SK-MEL-5 (cell line): Measurements from ENCODE around the genes KLLN, IFIT1B and KIF20B.

DNA sequence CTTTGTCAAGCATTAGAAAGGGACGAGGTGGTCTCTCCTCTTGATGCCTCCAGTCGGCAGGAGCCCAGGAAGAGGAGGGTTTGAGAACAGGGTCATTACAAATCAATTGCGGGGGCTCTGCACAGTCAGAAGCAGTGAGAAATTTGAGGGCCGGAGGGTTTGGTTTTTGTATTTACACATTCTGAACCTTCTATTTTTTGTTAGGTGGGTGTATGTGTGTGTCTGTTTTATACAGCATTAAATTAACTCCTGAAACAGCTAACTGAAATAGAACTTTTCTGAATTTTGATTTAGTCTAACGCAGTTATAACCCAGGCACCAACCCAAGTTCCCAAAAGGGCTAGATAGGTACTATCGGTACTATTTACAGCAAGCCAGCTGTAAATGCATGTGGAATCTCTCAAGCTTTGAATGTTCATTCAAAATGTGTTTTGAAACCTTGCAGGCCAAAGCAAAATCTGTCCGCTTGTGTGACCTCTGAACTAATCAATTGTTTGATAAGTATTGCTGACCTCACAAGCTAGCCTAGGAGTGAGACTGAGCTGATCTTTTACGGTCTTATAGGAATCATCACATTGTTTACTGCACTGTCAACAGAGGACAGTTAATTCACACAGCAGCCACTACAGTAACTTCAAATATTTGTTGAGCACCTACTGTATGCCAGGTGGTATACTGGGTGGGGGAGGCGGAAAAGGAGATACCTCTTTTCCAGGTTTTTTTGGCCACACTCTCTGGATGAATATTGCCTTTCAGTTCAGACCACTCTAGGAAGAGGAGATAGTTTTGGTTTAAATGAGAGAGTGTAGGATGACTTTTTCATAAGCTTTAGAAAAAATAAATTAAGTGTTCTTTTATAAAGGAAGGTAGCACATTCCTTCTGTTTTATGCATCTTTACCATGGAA is 2.1 kb downstream of the PAPSS2 start:
RAMPAGE:
- cytosol, long total RNA = no peak
- long total RNA = no peak
- nucleus, long total RNA = no peak

DNA sequence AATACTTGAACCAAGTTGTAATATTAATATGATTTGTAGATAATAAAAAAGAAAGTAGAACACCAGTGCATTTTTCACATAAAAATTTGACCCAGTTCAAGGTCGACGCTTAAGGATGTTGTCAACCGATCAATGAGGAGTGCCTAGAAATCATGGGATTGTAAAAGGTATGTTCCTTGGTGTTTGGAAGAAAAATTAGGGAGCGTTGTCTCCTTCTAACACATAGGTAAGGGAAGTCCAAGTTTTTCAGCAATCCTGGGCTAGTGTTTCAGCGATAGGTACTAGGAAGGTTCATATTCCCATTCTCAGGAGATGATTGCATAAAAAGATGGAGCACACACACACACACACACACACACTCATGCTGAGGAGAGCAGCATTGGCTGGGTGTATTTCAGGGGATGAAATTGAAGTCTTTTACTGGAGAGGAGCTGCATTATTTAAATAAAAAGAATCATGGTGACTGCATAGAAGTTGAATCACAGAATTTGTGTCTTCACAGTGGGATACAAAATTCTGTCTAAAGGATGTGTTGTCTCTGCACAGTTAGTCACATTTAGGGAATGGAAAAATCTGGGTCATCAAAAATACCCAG is 10.7 kb downstream of the PAPSS2 start:
RAMPAGE:
- cytosol, long total RNA = no peak
- long total RNA = no peak
- nucleus, long total RNA = no peak

GRCh38 chr10:87863163-87863749 is at the start of gene KLLN:
KLLN (minus strand) TSS chr10:87863533.
RAMPAGE:
- cytosol, long total RNA = no peak
- long total RNA = no peak
- nucleus, long total RNA = no peak

GRCh38 chr10:87887386-87887667 is 23.9 kb downstream of the PTEN start:
RAMPAGE:
- cytosol, long total RNA = no peak
- long total RNA = no peak
- nucleus, long total RNA = no peak

DNA sequence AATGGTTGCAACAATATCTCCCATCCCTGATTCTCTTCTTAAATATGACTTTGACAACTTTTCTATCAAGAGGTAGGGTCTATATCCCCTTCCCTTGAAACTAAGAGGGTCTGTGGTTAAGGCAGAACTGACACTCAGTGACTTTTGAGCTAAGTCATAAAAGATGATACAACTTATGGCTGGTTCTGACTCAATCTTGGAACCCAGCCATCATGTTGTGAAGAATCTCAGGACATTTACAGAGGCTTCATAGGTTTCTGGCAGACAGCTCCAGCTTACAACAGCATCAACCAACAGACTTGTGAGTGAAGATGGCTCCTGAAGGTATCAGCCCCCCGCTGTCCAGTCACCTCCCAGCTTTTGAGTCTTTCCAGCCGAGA is 203.5 kb downstream of the RNLS start:
RAMPAGE:
- cytosol, long total RNA = no peak
- long total RNA = no peak
- nucleus, long total RNA = no peak

RAMPAGE:
- cytosol, long total RNA = no peak
- long total RNA = no peak
- nucleus, long total RNA = no peak
Observed at GRCh38 chr10:88385252-88386317, 197.5 kb downstream of the RNLS start.

DNA sequence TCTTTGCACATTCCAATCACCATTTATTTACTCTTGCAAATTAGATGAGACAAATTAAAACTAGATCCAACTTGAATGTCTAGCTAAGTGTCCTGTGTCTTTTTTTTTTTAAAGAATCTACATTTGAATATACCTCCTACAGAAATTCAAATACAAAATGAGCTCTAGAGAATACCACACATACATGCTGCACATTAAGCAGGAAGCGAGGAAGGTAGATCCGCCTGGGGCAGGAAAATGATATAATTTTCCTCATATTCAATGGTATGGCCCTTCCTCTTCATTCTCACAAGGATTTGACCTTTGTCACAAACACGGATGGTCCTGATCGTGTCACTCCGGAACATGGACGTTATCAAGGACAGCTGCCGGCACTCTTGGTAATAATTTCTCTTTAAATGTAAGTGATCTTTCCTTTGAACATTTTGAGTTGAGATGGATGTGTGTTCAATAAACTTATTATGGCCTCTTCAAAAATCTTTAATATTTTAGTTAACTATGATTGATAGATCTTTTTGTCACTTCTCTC is 2.7 kb upstream of the LIPN start:
RAMPAGE:
- cytosol, long total RNA = no peak
- long total RNA = no peak
- nucleus, long total RNA = no peak

DNA sequence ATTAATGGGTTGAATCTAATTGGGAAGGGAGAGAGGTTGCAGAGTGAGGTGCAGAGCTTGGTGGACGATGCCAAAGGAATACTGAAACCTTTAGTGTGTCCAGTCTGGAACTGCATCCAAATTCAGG is 995 bp upstream of the FAS start:
RAMPAGE:
- cytosol, long total RNA = no peak
- long total RNA = no peak
- nucleus, long total RNA = no peak

GRCh38 chr10:88990332-88990410 is 427 bp upstream of the FAS start:
RAMPAGE:
- cytosol, long total RNA = no peak
- long total RNA = no peak
- nucleus, long total RNA = no peak

DNA sequence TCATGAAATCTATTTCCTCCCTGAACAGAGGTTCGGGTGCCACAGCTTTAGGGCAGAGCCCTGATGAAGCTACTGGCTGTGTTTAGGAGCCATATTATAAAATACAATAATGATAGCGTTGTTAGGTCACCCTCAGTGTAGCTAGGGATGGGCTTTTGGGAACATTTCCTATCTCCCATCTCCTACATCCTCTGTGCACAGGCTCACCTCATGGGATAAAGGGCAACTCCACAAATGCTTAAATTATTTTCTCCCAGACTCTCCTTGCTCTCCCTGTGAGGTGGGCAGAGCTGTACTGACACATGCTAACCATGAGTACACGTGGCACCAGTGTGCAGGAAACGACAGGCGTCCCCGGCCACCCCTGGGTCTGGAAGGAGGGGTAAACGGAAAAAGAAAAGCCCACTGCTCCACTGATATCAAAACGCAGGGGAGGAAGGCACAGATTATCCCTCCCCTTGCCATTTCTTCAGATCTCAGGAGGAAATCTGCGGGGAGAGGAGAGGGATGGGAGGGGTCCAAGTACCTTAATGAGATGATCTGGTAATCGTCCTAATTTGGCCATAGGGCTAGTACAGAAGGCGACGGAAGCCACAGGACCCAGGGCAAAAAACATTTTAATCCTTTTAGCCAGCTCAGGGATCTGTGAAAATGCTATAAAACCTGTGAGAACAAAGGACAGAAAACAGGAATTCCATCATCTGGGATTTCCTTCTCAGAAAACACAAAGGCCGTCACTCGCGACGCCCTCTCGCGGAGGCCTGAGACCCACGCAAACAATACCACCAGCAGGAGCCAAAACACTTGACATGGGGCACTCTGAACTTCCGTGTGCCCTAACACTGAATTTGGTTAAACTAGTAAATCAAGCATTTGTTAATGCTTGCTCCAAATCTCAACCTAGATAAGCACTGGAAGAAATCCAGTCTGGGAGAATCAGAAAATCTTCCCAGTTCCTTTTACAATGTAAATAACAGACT is 17.7 kb upstream of the CH25H start:
RAMPAGE:
- cytosol, long total RNA = no peak
- long total RNA = no peak
- nucleus, long total RNA = no peak

DNA sequence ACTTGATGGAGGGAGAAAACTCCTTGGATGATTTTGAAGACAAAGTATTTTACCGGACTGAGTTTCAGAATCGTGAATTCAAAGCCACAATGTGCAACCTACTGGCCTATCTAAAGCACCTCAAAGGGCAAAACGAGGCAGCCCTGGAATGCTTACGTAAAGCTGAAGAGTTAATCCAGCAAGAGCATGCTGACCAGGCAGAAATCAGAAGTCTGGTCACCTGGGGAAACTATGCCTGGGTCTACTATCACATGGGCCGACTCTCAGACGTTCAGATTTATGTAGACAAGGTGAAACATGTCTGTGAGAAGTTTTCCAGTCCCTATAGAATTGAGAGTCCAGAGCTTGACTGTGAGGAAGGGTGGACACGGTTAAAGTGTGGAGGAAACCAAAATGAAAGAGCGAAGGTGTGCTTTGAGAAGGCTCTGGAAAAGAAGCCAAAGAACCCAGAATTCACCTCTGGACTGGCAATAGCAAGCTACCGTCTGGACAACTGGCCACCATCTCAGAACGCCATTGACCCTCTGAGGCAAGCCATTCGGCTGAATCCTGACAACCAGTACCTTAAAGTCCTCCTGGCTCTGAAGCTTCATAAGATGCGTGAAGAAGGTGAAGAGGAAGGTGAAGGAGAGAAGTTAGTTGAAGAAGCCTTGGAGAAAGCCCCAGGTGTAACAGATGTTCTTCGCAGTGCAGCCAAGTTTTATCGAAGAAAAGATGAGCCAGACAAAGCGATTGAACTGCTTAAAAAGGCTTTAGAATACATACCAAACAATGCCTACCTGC is 4.4 kb downstream of the IFIT2 start:
RAMPAGE:
- cytosol, long total RNA = no peak
- long total RNA = no peak
- nucleus, long total RNA = no peak

DNA sequence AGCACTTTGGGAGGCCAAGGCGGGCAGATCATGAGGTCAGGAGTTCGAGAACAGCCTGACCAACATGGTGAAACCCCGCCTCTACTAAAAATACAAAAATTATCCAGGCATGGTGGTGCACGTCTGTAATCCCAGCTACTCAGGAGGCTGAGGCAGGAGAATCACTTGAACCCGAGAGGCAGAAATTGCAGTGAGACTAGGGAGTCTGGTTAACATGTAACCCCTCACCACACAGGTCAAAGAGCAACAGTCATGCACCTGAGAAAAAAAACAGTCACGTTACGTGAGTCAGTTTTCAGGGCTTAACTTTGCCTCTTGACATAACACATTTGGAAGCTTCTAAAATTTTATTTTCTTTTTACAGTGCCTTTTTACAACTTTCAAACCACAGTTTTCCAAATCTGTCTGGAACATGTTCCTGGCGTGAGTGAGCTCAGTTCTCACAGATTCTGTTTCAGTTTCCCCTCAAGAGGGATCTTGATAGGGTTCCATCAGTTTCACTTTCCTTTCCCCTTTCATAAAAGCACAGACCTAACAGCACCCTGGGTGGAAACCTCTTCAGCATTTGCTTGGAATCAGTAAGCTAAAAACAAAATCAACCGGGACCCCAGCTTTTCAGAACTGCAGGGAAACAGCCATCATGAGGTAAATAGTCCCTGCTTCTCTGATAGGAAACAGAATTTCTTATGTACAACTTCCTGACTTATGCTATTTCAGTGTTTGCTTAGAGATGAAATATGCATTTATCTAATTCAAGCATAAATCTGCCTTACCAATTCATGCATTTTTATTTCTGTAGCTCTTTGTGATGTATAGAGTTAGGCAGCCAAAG is 4.4 kb downstream of the IFIT3 start:
RAMPAGE:
- cytosol, long total RNA = no peak
- long total RNA = no peak
- nucleus, long total RNA = no peak

RAMPAGE:
- cytosol, long total RNA = no peak
- long total RNA = no peak
- nucleus, long total RNA = no peak
Observed at GRCh38 chr10:89346247-89347277, 18.8 kb downstream of the IFIT3 start.

DNA sequence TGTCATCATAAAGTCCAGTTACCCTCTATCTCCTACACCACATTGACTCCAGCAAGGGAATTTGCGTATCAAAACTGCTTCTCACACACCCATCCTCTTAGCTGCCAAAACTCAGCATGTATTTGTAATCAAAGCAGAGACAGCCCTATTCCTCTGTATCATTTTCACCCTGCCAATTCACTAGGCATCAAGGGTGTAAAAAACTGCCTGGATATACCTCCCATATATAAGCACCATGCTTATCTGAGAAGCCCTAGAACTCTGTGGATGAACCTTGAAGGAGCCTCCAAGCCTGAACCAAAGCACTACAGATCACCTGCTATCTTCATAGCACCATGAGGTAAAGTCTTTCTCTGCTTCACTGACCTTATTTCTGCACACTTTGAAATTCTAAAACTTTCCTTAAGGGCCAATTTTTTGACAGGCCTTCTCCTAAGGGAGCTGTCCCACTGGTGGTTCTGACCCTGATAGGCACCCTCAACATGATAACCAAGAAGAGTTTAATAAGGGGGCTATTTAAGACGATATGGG is at the start of gene IFIT1B:
IFIT1B (plus strand) TSS at position 256 of the 531 bp plus-strand sequence.
RAMPAGE:
- cytosol, long total RNA = no peak
- long total RNA = no peak
- nucleus, long total RNA = no peak

RAMPAGE:
- cytosol, long total RNA = no peak
- long total RNA = no peak
- nucleus, long total RNA = no peak
Observed at GRCh38 chr10:89476206-89476649, 59.2 kb downstream of the SLC16A12 start.

DNA sequence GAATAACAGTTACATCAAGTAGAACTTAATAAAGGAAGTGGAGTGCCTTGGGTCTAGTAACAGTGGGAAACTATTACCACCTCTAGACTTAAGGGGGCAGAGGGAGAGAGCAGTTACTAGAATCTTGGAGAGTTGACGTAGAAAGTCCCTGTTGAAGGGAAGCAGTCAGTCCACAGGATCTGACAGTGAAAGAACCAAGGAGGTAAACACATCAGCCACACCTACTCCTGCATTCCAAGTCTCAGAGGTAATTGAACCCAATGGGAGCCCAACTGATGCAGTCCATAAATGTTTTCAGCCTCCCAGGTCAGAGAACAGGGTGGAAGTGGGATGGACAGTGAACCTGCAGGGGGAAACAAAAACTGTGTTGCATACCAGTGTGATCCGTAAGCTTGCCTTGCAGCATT is 57.3 kb downstream of the SLC16A12 start:
RAMPAGE:
- cytosol, long total RNA = no peak
- long total RNA = no peak
- nucleus, long total RNA = no peak

DNA sequence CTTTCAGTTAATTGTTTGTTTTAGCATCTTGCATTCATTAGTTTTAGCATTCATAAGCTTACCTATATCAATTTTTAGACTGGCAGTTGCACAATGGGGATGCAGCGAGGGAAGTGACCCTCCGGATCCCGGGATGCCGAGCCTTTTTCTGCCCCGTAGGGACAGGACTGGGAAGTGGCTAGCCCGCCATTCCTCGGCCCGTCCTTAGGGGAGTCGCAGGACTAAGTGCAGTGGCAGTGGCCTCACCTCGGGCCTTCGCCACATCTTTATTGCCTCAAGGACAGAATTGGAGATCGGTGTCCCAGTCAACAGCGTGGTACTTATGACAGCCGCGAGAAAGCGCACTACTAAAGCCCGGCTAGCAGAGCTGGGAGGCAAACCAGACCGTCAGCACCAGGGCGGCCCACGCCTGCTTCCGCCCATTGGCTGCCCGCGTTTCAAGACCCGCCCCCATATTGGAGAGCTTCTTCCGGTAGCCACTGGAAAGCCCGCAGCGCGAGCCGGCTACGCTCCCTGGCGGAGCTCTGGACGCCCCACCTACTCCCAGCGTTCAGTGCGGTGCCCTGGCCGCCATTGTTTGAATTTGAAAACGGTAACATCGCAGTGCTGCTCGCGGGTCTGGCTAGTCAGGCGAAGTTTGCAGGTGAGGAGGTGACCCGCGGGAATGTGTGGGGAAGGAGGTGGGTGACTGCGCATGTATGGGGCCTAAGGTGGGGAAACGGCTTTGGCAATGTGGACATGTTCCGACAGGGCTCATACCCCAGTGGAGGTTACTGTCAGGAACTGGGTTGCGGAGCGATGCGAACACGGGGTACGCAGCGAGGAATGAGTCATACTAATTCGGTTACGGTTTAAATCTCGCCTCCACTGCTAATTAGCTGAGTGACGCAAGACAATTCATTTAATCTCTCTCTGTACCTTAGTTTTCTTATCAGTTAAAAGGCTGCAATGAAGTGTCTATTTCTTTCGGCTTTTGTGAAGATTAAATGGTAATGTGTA is at the start of gene KIF20B:
KIF20B (plus strand) TSS at position 553 of the 999 bp plus-strand sequence.
RAMPAGE:
- cytosol, long total RNA = start-site peak on the minus strand centred at position 393 of the sequence, 57 bp wide, 17 and 15 reads in 2 replicates
- long total RNA = start-site peak on the plus strand centred at position 563 of the sequence, 35 bp wide, 43 and 51 reads in 2 replicates
- nucleus, long total RNA = start-site peak on the plus strand centred at position 594 of the sequence, 63 bp wide, 319 and 54 reads in 2 replicates

DNA sequence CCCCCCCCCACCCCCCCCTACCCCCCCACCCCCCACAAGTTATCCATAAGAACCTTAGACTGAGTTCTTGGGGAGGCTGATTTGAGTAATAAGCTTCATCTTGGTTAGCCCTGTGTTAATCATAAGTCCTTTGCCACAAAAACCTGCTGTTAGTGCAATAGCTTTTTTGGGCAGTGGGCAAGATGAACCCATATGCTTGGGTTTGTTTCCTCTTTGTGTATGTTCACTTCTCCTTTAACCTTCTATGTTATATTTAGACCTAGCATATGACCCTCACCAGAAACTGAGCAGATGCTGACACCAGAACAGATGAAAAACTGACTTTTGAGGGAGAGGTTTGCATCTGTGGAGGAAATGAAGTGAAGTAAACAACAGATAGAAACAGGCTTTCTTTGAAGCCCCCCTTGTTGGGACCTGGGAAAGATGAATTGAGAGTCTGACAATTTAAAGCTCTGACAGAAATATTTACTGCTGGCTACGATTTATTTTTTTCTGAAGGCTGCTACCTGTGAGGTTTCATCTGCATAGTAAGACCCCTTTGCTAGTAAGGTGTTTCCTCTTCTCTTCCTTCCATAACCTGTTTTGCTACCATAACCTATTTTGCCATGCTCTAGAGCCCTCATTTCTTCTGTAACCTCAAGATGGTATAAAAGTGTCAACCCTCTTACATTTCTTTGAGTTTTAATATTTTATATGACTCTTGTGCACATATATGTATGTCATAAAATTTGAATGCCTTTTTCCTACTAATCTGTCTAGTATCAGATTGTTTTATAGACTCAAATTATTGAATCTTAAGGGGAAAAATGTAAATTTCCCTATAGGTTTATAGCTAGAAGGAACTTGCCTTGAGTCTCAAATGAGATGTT is 187.5 kb downstream of the KIF20B start:
RAMPAGE:
- cytosol, long total RNA = no peak
- long total RNA = no peak
- nucleus, long total RNA = no peak

DNA sequence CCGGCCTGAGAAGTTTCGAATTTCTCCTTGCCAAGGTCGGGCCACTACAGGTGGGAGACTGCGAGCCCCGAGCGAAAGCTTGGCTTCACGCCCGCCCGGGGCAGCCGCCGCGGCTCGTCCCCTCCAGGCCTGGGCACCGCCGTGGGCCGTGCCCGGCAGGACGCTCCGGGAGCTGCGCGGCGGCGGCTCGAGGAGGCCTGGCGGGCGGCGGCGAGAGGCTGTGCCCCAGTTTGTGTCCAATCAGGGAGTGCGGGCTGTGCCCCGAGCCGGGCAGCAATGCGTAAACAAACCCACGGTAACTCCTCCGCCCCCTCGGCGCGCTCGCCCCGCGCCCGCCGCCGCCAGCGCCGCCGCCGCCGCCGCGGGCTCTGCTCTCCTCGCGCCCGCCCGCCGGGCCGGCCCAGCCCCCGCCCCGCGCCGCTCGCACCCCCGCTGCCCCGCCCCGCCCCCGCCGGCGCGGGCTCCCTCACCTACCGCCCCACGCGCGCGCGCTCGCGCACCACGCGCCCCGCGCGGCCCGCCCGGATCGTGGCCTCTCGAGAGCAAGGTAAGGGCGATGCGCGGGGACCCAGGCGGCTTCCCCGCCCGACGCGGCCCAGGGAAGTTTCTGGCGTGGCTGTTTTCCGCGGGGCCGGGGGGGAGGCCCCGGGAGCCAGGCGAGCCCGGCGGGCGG is 57.8 kb upstream of the PCGF5 start:
RAMPAGE:
- cytosol, long total RNA = no peak
- long total RNA = no peak
- nucleus, long total RNA = start-site peak on the plus strand centred at position 498 of the sequence, 52 bp wide, 119 and 51 reads in 2 replicates

RAMPAGE:
- cytosol, long total RNA = no peak
- long total RNA = no peak
- nucleus, long total RNA = no peak
Observed at GRCh38 chr10:91222495-91223410, 2.3 kb downstream of the PCGF5 start.